Cardiac atrium fibroblast (primary cell): ENCODE data around the gene TAFA5.

DNA sequence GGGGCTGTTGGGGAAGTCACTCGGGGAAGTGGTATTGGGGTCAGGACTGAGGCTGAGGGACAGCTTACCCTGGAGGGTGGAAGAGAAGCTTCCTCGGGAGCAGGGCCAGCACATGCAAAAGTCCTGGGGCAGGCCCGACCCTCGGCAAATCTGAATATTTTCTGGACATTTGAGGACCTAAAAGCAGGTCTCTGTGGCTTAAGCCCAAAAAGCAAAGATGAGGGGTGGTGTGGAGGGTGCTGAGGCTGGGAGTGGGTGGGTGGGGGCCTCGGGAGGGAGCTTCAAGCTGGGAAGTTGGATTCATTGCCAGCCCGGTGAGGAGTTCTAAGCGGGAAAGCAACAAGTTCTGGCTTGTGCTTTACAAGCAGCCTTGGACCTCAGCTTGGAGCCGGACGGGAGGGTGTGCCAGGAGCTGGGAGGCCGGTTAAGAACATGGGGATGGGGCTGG, 34.9 kb downstream of the GRAMD4 start:
- RAMPAGE, long total RNA: no peak

- RAMPAGE, long total RNA: no peak
These were observed 41.2 kb downstream of the GRAMD4 start for GRCh38 chr22:46661209-46662041.

DNA sequence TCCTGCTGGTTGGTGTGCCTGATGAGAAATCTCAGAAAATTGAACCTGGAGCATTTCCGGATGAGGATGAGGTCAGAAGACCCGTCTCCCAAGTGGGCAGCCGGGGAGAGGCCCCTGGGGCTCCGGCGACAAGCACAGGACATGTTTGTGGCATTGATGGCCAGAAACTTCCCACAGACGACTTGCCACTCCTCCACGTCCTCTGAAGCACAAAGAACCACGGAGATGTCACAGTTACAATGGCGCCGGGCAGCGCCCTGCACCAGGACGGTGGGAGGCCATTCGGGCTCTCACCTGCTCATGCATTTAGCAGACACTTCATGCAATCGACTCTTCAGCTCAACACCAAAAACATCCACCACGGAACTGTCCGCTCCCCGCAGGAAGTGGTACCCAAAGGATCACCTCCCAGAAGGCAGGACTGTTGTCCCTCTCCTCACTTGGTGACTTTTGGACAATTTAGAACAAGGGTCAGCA, 46.4 kb downstream of the CERK start:
- RAMPAGE, long total RNA: no peak

DNA sequence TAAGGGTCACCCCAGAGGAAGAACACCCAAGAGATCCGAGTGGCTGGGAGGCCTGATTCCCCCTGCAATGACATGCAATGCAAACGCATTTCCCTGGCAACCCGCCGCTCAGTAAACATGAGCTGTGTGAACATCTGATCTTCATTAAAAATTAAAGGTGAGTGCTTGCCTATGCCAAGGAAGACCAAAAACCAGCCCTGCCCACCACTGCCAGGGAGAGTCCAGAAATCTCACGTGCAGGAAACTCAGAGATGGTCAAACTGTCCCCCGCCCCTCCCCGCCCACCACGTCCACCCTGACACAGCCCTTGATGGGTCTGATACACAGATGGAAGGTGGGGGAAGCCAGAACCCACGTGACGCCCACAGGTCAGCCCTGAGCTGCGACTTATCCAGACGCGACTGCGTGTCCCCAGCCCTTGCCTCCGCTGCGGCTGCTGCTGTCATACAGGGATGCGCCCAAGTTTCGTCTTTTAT, 11.5 kb downstream of the CERK start:
- RAMPAGE, long total RNA: no peak

DNA sequence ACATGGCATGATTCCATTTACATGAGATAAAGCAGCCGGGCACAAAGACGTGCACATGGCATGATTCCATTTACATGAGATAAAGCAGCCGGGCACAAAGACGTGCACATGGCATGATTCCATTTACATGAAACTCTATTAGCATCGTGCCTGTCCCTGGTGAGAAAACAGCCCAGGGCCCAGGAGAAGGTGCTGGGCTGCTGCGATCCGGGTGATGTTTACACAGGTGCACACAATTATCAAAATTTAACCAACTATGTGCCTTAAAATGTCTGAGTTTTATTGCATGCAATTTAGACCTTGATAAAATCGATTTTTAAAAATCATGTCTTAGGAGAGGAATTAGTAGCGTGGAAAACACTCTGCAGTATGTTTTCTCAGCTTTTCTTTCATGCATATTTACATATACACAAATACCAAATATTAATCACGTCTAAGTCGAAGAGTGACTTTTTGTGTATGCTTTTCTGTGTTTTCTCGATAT, 3.7 kb downstream of the CERK start:
- RAMPAGE, long total RNA: no peak

DNA sequence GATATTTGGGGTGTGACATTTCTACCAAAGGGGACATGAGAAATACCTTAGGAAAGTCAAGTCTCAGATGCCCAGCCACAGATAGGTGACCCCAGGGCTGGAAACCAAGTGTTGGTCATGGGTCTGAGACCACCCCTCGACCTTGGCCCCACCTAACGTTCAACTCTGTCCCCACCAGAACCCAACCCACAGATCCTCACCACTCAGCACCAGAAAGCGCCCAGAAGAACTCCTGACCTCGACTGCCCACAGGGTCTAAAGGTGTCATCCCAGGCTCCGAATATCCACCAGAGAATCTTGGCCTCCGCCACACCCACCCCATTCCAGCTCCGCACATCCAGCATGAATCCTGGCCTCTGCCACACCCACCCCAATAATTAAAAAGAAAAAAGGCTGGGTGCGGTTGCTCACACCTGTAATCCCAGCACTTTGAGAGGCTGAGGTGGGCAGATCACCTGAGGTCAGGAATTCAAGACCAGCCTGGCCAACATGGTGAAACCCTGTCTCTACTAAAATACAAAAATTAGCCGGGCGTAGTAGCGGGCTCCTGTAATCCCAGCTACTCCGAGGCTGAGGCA, 1.3 kb downstream of the CERK start:
- RAMPAGE, long total RNA: no peak

- RAMPAGE, long total RNA: no peak
These were observed 12.1 kb upstream of the CERK start for GRCh38 chr22:46749879-46750852.

DNA sequence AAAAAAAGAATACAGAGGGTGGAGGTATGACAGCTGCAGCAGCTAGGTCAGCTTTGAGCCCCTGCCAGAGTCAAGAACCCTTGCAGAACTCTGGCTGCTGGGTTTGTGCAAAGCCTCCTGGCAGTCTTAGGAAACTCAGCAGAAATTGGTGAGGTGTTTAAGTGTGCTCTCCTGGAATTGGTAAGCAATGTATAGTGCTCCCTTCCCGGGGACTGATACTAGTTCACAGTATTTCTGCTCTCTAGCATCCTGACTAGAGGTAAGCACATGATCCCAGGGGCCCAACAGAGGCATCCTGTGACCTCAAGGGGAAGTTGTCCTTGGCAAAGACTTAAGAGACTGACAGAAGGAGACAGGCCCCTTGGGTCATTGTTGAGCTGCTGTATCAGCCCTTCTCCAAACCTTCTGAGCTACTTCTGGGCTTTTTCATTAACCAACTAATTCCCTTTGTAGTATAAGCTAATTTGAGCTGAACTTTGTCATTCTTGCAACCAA, 4.4 kb upstream of the TBC1D22A start:
- RAMPAGE, long total RNA: no peak

- RAMPAGE, long total RNA: no peak
These were observed 2.6 kb downstream of the TBC1D22A start for GRCh38 chr22:46764850-46765623.

- RAMPAGE, long total RNA: no peak
These were observed 28.8 kb downstream of the TBC1D22A start for GRCh38 chr22:46790934-46791872.

DNA sequence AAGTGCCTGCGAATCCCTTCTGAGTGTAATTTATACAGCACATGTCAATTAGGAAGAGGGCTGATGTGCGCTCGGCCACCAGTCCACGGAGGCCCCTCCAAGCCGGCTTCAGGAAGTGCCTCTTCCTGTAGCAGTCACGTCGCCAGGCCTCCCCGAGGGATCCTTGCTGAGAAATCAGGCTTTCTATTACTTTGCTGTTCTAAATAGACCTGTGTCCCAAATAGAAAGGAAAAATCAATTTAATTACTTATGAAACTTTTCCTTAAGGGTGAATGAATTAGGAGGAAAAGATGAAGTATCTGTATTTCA, 180.1 kb downstream of the TBC1D22A start:
- RAMPAGE, long total RNA: no peak

GRCh38 chr22:47136344-47136787, 373.9 kb downstream of the TBC1D22A start:
- RAMPAGE, long total RNA: no peak

DNA sequence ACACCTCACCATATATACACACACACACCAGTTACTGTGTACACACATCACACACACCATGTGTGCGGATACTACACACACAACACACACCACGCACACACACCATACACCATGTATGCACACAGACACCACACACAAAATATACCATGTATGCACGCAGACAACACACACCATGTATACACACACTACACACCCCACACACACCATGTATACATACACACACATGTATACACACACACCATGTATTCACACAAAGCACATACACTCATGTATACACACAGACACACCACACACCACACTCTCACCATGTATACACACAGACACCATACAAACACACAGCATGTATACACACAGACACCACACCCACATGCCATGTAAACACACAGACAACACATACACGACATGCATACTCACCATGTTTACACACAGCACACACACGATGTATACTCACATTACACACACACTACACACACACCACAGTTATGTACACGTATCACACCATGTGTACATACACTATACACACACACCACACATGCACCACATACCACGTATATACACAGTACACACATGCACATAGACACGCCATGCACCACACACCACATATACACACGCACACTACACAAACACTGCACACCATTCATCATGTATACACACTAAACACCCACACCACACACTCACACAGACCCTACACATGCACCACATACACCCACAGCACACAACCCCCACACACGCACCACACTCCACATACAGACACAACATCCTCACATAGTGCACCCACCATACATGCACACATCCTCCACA, 396.9 kb downstream of the TBC1D22A start:
- RAMPAGE, long total RNA: no peak

- RAMPAGE, long total RNA: no peak
These were observed 401.8 kb downstream of the TBC1D22A start for GRCh38 chr22:47163885-47164975.

- RAMPAGE, long total RNA: no peak
These were observed 416.7 kb upstream of the TAFA5 start for GRCh38 chr22:48072722-48073037.

GRCh38 chr22:48396629-48397240, 92.6 kb upstream of the TAFA5 start:
- RAMPAGE, long total RNA: no peak

DNA sequence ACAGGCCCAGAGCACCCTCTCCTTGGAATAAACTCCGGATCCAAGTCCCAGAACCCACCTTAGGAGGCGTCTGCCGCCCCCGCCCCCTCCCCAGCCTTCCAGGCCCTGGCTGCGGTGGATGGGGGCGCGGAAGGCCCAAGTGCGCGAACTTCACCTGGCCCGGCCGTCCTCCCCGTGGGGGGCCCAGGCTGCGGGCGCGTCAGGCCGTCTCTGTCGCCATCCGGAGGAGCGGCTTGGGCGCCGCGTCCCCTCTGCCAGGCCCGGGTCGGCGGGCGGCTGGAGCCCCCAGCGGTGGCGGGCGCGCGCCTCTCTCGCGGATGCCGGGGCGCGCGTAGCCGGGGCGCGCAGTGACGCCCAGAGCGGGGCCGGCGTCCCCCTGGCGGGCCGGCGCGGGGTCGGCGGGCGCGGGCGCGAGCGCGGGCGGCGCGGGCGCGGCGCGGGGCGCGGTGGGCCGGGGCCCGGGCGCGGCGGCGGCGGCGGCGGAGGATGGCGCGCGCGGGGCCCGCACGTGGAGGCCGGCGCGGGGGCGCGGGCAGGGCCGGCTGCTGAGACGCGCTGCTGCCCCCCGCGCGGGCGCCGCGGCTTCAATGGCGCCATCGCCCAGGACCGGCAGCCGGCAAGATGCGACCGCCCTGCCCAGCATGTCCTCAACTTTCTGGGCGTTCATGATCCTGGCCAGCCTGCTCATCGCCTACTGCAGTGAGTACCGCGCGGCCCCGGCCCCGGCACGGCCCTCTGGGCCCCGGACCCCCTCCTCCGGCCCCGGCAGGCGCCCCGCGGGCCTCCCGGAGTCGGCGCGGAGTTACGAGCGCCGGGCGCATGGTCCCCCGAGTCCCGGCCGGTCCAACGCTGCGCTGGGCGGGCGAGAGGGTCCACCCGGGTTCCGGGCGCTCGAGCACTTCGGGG, at the start of gene TAFA5:
Gene TAFA5 (plus strand): TSS at position 548 of the 906 bp plus-strand sequence.
- RAMPAGE, long total RNA: no peak

GRCh38 chr22:48501291-48501639, 11.9 kb downstream of the TAFA5 start:
- RAMPAGE, long total RNA: no peak

DNA sequence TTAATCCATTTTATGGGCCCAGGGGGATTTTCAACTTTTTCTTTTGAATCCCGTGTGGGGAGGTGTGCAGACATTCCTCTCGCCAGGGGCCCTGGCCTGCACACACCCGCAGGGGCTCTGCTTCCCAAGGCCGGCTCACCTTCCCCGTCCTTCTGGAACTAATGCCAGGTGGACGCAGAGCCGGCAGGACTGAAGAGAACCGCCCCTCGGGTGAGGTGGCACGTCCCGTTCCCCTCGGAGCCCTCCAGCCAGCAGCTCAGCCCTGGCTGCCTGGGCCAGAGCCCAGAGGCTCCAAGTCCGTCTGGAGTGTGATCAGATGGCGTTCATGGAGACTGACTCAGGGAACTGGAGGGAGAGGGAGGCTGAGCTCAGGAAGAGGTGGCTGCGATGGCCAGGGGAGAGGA, 229.7 kb downstream of the TAFA5 start:
- RAMPAGE, long total RNA: no peak

DNA sequence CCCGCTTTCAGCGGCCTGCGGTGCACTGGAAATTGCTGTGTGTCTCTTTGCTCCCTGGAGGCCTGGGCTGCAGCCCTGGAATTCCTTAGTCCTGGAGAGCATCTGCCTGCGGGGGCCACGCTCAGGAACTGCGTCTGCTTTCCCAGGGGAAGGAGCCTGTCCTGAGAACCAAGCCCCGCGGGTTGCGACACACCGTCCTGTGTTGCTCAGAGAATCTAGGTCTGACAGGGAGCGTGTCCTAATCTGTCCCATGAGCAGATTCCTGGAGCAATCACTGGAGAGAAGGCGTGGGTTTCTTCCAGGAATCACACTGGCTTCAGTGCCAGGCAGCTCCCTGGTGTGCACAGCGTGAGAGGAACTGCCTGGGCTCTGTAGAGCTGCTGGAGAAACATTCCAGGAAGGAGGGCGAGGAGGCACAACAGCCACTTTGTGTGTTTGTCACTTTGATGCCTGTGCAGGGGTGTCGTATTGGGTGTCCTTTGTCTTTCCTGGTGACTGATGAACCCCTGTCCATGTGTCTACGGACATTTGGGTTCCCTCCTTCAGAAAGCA, 630.3 kb downstream of the TAFA5 start:
- RAMPAGE, long total RNA: no peak